Tibial nerve (tissue), 3 donors: Measurements from ENCODE around the genes CRCT1, LCE6A, SPRR1B and S100A6.

DNA sequence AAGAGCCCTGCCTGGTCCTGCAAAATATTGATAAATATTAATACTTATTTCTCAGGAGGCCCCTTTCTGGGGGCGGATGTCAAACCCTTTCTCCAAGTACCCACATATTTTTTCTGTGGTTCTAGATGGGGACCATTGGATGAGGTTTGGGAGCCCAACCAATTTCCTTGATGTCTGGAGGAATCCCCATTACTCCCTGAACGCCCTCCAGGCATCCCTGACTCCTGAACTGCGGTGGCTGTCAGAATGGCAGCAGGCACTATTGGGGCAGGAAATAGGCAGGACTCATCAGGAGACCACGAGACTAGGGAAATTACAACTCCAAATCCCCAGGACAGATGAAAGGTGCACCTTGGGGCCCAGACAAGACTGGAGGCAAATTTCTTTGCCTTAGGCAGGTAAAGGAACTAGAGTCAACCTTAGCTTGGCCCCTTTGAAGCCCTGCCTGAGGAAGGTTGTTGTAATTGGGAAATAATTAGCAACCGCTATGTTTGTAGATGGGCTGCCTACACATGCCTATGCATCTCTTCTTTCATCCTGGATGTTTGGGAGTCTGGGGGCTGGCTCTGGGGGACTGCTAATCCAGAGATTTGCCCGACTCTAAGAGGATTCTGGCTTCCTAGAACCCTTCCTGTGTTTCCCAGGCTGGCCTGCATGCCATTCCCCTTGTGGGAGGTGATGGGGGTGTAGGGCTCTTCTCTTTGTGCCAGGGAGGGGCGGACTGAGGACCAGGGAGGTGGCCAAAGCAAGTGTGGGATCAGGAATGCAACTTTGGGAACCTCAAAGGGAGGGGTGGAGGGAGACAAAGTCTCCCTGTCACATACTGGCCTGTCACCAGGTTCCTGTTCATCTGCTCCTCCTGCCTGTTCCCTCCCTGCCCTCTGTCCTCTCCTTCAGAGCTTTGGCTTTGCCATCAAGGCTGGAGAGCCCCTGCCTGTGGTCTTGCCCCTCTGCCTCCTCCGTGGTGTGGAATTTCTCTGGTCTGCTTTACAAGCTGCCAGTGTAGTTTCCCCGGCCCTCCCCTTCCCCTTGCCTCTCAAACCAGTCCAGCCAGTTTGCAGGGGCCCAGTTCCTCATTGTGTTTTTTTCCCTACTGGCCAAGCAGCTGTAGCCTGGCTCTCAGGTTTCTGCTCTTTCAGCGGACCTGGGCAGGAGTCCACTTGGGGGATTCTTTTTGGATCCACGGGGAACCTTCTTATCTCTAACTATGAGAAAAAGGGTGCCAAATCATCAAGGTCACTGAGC, 1.5 kb downstream of the CGN start:
- PRO-cap = no peak
- RAMPAGE, long total RNA, 3 experiments = no peak in any of the 3 experiments

DNA sequence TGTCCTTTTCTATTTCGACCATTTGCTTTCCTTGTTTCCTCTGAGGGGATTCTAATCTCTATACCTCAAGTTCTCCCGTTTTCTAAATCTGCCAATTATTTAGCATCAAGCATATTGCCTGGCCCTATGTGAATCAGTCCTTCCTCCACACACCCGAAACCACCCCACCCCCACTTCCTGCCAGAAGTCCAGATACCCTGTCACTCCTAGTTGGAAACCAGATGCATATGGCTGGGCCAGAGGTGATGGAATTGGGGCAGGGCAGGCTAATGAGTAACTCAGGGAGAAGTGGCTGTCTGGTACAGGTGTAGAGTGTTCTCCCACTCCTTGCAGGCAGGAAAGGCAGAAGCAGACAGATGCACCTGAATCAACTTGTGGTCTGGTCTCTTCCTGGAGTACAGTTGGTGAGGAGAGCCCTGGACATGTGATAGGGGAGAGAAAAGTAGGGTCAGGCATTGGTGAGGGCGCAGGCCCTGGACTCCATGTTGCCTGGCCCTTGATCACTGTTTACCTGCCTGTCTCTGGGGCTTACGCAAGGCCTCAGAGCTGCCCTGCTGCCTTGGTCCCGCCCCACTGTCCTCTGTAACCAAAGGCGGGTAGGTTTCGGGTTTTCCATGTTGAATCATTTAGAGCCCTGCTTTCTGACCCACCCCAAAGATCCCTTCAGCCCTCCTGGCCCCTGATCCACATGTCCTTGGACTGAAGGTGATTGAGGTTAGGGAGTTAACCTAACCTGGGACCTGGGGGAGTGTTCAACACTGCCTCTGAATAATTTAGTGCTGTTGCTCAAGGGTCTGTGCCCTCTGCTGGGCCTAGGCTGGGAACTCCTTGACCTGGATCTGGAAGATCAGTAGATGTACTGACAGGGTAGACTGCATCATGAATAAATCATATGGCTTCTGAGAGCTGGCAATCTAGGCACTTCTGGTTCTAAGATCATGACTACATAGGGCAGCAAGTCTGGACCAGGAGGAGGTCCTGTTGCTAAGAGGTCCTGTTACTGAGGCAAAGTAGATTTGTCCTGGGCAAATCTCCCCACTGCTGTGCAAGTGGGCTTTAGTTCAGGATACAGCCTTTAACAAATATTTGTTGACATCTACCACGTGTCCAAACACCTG, 2.7 kb downstream of the CGN start:
- PRO-cap = no peak
- RAMPAGE, long total RNA, 3 experiments = no peak in any of the 3 experiments

GRCh38 chr1:151537003-151537607, 3.0 kb upstream of the TUFT1 start:
- PRO-cap = no peak
- RAMPAGE, long total RNA, 3 experiments = no peak in any of the 3 experiments

- PRO-cap = no peak
- RAMPAGE, long total RNA, 3 experiments = no peak in any of the 3 experiments
Observed at GRCh38 chr1:151540034-151540258, 163 bp upstream of the TUFT1 start.

DNA sequence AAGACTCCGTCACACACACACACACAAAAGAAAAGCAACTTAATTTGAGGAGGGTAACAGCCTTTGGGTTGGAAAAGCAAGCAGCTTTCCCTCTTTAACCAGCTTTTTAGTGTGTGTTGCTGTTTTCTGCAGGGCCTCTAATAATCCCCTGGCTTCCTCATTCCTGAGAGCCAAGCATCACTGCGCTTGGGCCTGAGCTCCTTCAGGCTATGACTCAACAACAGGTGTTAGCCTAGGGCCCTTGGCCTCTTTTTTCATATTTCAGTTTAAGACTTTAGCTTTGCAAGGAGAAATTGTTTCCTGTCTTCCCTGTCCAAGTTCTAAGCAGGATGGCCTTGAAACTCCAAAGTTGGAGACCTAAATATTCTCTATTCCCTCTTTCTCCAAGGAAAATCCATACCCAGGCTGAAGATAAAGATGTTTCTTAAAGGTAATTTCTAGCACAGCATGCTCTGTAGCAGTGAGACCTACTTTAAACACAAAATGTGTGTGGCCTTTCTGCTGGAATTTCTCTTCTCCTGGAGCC, 26.2 kb upstream of the SNX27 start:
- PRO-cap = no peak
- RAMPAGE, long total RNA, 3 experiments = no peak in any of the 3 experiments

DNA sequence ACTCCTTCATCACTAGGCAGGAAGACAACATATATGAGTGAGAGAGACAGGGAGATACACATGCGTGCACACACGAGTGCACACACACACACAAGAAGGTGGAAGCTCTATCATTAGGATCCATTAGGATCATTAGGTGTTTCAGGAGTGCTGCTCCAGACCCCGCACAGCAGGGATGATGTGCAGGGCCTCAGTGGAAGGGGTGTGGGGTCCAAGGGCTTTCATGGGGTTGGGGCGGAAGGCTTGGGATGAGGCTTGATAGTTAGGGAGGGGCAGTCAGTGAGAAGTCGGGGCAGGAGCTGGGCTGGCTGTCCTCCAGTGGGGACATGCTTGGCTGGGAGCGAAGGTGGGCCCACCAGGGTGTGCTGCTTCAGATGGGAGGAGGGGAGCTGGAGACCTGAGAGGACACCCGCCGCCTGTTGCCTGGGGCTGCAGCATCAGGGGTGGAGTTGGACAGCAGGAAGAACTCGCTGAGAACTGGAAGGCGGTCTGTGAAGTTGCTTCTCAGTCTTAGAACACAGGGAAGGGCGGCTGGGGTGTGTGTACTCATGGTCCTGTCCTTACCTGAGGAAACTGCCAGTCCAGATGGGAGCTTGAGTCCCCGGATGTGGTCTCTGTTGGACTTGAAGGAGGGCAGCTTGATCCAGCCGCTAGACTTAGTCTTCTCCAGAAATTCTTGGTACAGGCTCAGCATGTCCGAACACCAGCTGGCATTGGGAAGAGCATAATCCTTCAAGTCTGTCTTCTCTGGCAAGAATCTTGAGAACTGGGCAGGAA, 1.6 kb downstream of the THEM5 start:
- PRO-cap = no peak
- RAMPAGE, long total RNA, 3 experiments = no peak in any of the 3 experiments

DNA sequence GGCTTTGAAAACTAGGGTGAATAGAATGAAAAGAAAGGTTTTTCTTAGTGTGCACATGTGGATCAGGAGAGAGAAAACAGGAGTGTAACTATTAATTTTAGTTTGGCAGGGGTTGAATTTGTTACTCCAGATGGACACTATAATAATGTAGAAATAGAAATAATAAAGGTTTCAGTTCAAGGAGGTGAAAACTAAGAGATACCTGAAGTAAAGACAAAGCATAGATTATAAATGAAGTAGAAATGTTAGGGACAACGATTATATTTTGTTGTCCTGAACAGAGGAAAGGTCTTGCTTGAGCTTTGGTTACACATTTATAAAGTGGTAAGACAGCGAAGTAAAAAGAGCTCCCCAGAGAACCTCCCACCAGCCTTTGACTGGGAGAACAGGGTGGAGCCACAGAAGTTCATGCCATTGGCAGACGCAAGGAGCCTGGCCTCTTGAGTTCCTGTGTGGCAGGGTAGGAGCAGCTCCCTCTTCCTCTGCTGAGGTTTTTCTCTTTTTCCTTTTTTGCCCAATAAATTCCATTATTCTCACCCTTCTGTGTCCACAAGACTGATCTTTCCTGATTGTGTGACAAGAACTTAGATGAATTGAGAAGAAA, 4.4 kb downstream of the THEM4 start:
- PRO-cap = unidirectional peak, plus-strand start at position 443 of the sequence
- RAMPAGE, long total RNA, 3 experiments = no peak in any of the 3 experiments

- PRO-cap = no peak
- RAMPAGE, long total RNA, 3 experiments = no peak in any of the 3 experiments
Observed at GRCh38 chr1:151953409-151953711, 40.3 kb downstream of the S100A10 start.

DNA sequence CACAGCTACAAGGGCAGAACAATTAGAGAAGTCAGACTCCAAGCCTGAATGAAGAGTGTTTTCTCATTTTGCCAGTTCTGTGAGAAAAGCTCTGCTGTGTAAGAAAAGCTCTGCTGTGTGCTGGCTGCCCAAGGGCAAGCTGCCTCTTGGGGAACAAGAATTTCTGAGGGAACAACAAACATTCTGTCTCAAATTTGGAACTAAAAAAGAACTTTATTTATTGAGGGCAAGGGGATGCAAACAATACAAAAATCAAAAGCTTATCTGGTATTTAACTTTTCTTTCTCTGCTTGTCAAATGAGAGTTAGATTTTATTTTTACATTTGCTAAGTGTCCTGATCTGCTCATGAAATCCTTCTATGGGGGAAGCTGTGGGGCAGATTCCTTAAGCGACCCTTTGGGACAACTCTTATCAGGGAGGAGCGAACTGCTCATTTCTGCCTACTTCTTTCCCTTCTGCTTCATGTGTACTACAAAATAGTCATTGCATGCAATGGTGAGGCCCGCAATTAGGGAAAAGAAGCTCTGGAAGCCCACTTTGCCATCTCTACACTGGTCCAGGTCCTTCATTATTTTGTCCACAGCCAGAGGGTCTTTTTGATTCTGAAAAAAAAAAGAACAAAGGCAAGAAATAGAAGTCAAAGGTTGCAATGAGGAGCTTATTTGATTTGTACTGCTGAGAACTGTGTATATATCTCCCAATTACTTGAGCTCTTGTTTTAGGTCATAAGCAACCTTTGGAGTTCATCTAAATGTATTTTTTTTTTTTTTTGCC, 10.8 kb downstream of the S100A10 start:
- PRO-cap = no peak
- RAMPAGE, long total RNA, 3 experiments = no peak in any of the 3 experiments

- PRO-cap = no peak
- RAMPAGE, long total RNA, 3 experiments = no peak in any of the 3 experiments
Observed at GRCh38 chr1:152108490-152108842, 6.8 kb downstream of the TCHH start.

GRCh38 chr1:152514231-152515115, at the start of gene CRCT1:
Gene CRCT1 (plus strand): TSS chr1:152514482.
- PRO-cap = no peak
- RAMPAGE, long total RNA, 3 experiments = no peak in any of the 3 experiments

DNA sequence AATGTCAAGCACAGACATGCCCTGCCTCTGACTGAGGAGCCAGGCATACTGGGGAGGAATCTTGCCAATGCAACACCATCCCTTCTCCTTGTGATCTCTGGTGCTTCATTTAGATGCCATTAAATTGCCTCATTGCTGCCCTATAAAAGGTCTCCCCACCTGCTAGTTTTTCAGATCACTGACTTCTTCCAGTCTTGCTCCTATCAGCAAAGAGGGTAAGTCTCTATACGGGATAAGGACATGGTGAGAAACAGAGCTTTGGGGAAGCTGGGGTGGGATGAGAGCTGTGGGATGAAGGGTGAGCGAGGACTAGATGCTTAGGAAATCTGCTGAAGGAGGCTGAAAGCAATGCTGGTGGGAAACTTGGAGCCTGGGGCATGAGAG, 909 bp upstream of the C1orf68 start:
- PRO-cap = no peak
- RAMPAGE, long total RNA, 3 experiments = no peak in any of the 3 experiments

DNA sequence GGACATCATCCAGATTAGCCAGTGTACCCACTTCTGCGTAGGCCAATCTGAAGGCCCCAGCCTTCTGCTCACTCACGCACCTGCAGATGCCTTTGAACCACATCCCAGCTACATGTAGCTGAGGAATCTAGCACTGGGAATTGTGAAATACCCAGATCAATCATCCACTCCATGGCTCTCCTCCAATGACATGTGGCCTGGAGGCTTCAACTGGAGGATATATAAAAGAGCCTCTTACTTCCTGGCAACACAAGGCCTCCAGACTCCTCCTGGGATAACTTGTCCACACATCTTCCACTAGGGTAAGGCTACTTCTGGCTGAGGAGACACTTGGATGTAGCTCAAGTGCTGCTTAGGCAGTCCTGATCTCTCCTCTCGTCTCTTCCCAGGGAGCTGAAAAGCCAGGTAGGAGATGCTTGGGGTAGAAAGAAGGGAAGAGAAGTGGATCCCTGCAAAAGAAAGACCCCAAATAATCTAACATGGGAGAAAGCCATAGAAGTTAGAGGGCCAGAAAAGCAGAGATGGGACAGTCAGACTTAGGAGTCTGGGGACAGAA, at the start of gene LCE6A:
LCE6A (plus strand) TSS at position 250 of the 556 bp plus-strand sequence.
- PRO-cap = no peak
- RAMPAGE, long total RNA, 3 experiments = no peak in any of the 3 experiments

DNA sequence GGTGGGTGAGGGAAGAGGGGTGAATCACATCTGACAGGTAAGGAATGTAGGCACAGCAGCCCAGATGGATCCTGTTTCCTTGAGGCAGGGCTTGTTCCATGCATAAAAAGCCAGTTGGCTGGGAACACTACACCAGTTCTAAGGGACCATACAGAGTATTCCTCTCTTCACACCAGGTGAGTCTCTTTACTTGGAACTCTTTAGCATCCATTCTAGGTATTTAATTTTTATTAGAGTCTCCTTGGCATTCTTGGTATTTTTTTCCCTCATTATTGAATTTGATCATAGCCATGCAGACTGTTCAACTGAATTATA, at the start of gene SPRR1B:
SPRR1B (plus strand) TSS at position 132 of the 315 bp plus-strand sequence.
- PRO-cap = no peak
- RAMPAGE, long total RNA, 3 experiments = no peak in any of the 3 experiments

DNA sequence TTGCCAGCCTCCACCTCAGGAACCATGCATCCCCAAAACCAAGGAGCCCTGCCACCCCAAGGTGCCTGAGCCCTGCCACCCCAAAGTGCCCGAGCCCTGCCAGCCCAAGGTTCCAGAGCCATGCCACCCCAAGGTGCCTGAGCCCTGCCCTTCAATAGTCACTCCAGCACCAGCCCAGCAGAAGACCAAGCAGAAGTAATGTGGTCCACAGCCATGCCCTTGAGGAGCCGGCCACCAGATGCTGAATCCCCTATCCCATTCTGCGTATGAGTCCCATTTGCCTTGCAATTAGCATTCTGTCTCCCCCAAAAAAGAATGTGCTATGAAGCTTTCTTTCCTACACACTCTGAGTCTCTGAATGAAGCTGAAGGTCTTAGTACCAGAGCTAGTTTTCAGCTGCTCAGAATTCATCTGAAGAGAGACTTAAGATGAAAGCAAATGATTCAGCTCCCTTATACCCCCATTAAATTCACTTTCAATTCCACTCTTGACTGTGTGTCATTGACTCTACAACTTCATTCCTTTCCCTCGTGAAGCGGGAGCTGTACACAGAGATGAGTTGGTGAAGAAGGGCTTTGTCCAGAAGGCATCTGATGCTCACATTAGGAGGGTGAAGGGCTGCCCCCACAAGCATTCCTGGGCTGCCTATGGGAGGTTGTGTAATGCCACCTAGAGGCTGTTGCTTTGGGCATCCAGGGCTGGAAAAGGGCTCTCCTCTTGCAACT, 1.6 kb downstream of the SPRR1B start:
- PRO-cap = no peak
- RAMPAGE, long total RNA, 3 experiments = no peak in any of the 3 experiments

DNA sequence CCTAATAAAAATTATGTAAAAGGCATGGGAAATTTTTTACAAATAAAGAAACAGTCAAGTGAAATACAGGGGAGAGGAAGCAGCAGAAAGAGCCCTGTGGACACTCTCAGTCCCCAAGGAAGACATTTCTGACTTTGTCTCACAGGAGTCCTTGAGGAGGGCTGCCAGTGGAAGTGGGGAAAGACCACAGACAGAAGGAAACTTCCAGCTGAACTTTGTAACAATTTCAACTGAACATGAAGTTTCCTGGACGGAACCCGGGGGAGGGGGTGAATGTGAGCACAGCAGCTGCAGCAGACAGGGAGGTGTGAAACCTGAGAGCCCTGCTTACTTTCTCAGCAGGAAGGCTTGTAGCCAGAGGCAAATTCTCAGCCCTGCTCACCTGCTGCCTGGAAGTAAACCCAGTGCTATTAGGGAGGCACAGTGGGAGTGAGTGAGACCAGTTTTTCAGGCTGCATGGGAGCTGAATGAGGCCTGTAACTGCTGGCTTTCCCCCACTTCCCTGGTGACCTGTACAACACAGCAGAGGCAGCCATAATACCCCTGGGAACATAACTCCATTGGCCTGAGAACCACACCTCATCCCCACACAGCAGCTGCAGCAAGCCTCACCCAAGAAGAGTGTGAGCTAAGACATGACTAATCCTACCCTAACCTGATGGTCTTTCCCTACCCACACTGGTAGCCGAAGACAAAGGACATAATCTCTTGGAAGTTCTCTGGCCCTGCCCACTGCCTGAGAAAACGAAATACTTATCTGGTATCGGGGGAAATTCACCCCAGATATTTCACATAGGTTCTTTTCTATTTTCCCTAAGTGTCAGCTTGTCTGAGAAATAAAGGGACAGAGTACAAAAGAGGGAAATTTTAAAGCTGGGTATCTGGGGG, 9.6 kb upstream of the SPRR2F start:
- PRO-cap = no peak
- RAMPAGE, long total RNA, 3 experiments = no peak in any of the 3 experiments

GRCh38 chr1:153356973-153357300, 717 bp upstream of the S100A9 start:
- PRO-cap = no peak
- RAMPAGE, long total RNA, 3 experiments = no peak in any of the 3 experiments

- PRO-cap = no peak
- RAMPAGE, long total RNA, 3 experiments = no peak in any of the 3 experiments
Observed at GRCh38 chr1:153386363-153387091, 4.3 kb downstream of the S100A8 start.

GRCh38 chr1:153535908-153536560, at the start of gene S100A6:
Gene S100A6 (minus strand): TSS chr1:153535991.
- PRO-cap = bidirectional peak, plus-strand start at chr1:153536151, minus-strand start at chr1:153535991
- RAMPAGE, long total RNA, 3 experiments = start-site peak on the minus strand in 3 of 3 experiments, at chr1:153535973-153536070 at its widest, 925 to 3,022 reads per replicate

DNA sequence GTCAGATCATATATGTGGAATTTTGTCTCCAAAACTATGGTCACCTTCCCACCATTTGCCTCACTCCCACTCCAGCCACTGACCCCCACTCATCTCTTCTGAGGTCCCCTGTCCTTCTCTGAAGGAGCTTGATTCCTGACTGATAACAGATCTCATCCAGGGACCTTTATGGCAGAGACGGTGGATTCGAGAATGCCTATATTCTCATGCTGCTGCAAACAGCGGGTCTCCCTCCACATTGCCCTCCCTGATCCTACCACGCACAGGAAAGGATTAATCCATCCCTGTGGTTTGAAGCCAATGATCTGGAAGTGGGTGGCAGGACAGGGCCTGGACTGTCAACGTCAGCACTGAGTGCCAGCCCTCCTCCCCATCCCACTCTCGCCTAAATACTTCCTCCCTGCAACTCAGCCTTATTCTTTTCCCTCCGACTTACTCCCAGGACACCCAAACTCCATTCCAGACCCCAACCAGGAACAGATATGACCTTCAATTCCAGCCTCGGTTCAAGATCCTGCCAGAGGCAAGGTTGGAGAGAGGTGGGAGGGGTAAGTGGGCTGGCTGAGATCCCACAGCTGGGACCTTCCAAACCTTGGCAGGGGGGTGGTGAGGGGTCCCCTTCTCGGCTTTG, 2.2 kb upstream of the S100A5 start:
- PRO-cap = no peak
- RAMPAGE, long total RNA, 3 experiments = no peak in any of the 3 experiments